ENCODE measurements around the genes CCDC14 and SLC12A8.

DNA sequence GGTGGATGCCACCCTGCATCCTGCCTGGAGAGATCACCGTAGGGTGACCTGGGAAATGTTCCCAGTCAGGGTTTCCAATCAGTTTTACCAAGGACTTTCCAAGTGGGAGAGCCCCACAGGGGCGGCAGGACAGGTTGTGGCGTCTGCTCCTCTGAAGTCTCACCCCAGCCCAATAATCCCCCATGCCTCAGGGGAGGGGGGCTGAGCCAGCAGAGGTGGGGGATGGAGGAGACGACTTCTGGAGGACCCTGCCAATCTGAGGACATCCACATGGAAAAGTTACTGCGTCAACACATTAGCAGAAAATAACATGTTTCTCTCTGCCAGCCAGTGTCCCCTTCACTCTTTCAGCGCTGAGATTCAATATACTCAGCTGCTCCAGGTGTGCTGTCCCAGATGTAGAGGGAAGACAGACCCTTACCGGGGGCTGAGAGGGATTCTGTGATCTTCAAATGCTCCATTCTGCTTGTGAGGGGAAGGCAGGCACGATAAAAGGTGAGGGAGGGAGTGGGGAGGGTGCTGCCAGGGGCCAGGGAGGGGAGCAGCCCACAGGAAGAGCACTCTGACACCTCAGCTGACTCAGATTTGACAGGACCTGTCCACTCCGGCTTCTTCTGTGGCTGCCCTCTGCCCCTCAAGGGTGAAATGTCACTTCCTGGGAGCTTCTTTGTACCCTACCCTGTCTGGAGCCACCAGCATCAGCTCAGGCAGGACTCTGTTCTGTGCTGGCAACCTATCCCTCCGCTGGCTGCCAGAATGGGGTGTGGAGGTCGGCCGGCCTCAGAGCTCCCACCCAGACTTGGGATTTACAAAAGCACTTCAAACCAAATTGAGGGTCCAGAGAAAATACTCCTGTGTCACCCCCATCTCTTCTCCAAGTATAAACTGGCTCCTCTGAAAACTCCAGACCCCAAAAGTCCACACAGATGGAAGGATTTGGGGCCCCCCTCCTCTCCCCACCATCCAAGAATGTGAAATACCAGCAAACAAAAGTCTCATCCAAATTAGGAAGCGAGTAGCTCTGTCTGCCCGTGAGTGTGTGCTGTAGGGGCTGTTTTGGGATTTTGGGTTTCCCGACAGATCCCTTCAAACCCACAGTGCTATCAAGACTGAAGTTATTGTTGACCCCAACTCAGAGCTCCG, 113.9 kb upstream of the HACD2 start:
- PRO-cap, result bidirectional peak, plus-strand start at position 1,024 of the sequence, minus-strand start at position 717 of the sequence

GRCh38 chr3:123949385-123950289, 11.4 kb downstream of the CCDC14 start:
- PRO-cap, result no peak

DNA sequence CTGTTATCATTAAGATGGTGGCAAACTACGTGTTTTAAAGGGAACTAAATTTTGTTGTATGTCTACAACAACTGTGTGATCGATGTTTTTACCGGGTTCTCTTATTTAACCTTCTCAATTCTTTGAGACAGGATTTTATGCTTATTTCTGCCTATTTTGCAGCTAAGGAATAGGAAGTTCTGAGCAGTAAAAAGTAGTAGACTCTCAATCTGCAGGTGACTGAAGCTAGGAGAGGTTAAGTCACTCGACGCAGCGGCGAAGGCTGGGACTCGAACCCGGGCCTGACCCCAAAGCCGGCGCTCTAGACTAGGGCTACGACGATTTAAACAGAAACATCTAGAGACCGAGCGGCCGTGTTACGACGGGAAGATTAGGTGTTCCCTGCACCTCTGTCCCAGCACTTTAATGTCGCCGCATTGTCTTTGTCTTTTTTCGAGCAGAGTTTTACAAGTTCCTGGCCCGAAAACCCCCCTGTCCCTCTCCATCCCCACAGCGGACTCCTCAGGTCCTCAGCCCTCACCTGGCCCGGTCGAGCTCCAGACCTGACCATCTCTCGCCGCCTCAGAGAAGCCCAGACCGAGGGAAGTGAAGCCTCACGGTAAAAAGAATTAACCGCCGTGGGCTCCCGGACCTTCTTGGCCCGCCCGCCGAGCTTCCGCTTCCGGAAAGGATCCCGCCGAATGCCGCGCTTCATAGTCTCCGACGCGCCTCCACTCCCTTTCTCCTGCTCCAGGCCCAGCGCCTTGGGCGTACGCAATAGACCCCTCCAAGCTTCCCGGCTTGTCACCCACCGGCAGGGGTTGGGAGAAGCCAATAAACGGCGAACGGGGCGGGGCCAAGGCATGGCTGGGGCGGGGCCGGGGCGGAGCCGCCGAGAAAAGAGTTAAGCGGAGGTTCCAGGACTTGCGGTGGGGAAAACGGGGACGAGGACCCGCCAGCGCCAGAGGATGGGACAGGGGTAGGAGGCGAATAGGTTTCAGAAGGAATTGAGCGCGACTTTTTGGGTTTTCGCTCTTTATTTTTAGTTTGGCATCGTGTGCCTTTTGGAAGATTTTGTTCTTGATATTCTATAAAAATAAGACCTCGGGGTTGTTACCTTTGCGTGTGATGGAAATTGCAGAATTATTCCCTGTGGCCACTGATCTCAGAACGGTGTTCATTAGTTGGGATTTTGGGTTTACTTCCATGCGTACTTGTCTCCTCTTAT, at the start of gene CCDC14:
CCDC14 (minus strand) TSS at position 606 of the 1,207 bp plus-strand sequence.
- PRO-cap, result bidirectional peak, plus-strand start at position 915 of the sequence, minus-strand start at position 755 of the sequence

- PRO-cap, result no peak
Observed at GRCh38 chr3:124034865-124035384, 1.8 kb downstream of the KALRN start.

DNA sequence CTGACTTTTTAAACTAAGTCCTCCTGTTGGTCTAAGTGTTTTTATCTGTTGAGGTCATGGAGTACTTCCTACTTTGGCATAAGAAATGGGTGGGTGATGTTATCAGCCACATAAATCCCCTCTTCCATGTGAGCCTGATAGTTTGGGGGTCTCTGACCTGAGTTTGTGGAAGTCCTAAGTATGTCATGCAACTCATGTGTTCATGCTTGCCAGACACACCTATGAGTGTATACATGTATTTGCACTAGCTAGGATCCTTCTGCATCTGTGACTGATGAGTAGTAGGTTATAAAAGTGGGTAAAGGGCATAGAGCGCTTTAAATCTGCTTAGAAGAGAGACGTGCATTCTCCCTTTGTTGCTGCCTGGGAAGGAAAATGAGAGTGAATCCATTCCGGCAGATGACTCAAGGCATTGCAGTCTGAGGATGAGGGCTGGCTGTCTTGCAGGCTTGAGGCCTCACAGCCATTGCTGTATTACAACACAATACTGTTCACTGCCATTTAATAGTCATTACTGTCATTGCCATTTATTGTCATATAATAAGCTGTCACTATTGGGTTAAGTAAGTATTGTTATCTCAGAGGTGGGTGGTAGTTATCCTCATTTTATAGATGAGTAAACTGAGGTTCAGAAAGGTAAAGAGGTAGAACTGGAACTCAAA, 120.9 kb upstream of the UMPS start:
- PRO-cap, result no peak

GRCh38 chr3:124632175-124632897, 97.9 kb upstream of the UMPS start:
- PRO-cap, result no peak

GRCh38 chr3:124690516-124690792, 39.8 kb upstream of the UMPS start:
- PRO-cap, result no peak

DNA sequence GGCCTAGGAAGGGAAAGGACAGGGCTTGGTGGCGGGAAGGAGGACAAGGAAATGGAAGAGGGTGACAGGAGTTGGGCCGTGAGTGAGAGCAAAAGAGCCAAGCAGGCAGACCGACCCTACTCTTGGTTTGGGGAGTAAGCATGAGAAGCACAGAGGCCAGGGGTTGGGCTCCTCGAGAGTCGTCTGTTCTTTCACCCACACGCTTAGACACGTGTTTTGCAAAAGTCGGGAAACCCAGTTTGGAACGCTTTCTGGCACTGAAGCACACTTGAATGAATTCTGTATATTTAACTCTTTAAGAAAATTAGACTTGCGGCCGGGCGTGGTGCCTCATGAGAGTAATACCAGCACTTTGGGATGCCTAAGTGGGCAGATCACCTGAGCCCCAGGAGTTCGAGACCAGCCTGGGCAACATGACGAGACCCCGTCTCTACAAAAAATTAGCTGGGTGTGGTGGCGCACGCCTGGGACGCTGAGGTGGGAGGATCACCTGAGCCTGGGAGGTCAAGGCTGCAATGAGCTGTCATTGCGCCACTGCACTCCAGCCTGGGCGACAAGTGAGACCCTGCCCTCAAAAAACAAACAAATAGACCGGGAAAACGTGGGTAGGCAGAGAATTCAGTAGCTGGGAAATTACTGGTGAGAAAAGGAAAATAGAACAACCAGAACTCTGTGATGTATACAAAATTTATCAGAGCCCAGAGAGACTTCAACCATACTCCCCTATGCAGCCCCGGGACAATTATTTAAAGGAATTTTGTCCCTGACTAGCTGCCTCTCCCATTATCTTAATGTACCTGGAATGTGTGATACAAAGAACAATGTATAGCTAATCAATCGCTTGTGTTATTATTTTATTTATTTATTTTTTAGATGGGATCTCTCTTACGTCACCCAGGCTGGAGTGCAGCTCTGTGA, 640 bp downstream of the UMPS start:
- PRO-cap, result no peak

GRCh38 chr3:124761164-124761917, 31.1 kb downstream of the UMPS start:
- PRO-cap, result no peak

DNA sequence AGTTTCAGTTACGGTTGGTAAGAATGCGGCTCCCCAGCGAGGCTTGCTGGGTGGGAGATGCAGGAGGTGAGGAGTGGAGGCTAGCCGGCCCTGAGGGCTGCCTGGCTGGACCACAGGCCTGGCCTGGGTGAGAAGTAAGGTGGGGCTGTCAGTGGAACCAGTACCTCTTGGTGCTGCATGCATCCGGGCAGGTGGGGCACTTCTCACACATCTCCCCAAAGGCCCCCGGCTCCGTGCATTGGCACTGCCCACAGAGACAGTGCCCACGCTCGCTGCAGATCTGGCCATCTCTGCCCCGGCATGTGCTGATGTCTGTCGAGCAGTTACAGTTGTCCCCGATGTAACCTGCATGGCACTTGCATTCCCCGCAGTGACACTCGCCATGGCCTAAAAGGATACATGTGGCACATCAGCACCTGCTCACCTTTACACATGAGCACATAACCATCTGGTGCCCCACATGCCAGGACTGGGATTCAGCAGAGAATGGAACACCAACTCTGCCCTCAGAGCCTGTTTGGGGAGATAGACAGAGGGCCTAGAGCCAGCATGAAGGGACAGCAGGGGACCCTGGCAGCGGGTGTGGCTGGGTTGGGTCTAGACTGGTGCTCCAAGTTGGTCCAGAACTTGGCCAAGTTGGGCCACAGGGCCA, 43.4 kb downstream of the UMPS start:
- PRO-cap, result no peak

DNA sequence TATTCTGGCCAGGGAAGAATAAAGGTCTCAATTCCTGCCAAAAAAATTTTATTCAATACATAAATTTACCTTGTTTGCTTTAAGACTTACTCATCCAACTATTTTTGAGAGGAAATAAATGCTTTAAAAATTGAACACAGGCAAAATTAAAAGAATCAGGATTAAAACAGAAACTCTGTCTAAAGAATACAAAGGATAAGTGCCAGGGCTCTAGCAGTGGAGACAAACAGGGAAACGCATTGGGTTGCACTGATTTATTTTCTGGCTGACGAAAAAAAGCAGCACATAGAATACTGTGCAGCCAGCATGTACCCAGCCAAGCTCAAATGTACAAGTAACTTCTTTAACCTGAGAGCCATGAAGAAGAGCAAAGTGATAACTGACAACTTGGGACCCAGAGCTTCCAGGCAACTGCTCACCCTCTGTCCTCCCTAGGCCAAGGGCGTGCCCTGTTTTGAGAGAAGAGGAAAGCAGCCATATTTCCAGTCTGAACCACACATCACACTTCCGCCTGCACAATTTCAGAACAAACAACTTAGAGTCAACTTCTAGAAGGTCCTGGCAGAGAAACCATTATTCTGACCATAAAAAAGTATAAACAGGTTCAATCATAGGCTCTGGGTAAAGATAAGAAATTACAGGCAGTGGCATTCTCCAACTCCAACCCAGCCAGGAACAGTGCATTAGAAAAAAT, 50.2 kb downstream of the ITGB5 start:
- PRO-cap, result no peak

- PRO-cap, result no peak
Observed at GRCh38 chr3:124860417-124861155, 26.6 kb downstream of the ITGB5 start.

DNA sequence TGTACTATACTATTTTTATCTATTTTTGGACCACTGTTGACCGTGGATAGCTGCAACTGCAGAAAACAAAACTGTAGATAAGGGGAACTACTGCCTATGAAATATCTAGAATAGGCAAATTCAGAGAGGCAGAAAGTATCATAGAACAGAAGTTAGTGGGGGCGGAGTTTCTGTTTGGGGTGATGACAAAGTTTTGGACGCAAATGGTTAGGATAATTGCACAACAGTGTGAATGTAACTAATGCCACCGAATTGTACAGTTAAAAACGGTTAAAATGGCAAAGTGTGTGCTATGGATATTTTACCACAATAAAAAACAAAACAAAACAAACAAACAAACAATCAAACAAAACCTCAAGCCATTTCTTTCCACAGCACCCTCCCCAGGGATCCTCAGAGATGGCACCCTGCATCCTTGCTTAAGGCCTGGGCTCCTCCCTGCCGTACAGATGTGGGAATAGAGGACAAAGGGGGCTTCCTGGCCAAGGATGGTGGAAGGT, 66.4 kb downstream of the SLC12A8 start:
- PRO-cap, result no peak

DNA sequence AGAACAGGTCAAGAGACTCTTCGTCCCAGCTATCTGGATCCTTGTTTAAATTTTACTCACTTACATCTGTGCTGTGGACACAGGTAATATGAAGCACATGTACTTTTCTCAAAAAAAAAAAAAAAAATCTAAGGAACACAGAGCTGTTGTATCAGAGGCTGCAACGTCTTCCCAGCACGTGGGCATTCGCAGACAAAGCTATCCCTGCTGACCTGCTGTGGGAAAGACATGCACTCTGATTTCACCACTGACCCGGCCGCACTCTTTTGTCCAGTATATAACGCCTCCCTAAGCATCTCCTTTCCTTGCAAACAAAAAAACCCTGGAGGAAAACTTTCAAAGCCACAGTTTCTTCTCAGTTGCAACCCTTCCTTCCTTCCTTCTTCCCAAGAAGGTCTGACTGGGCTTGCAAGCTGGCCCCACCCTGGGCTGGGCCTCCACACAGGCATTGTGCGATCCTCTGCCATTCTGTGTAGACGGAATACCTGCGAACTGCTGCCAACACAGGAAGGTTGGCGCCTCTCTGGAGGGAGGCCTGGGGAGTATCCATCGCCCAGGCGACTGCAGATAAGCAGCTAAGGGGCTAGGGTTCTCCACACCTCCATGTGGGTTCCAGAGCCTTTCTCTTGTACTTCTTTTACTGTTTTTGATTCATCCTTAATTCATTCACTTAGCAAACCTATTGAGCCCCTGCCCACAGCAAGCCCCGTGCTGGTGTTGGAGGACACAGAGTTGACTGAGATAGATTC, 50.8 kb downstream of the SLC12A8 start:
- PRO-cap, result bidirectional peak, plus-strand start at position 475 of the sequence, minus-strand start at position 374 of the sequence

- PRO-cap, result bidirectional peak, plus-strand start at chr3:125212831, minus-strand start at chr3:125212761
Observed at GRCh38 chr3:125212274-125212892, at the start of gene SLC12A8. Gene SLC12A8, minus strand, starts transcription at chr3:125212748.

DNA sequence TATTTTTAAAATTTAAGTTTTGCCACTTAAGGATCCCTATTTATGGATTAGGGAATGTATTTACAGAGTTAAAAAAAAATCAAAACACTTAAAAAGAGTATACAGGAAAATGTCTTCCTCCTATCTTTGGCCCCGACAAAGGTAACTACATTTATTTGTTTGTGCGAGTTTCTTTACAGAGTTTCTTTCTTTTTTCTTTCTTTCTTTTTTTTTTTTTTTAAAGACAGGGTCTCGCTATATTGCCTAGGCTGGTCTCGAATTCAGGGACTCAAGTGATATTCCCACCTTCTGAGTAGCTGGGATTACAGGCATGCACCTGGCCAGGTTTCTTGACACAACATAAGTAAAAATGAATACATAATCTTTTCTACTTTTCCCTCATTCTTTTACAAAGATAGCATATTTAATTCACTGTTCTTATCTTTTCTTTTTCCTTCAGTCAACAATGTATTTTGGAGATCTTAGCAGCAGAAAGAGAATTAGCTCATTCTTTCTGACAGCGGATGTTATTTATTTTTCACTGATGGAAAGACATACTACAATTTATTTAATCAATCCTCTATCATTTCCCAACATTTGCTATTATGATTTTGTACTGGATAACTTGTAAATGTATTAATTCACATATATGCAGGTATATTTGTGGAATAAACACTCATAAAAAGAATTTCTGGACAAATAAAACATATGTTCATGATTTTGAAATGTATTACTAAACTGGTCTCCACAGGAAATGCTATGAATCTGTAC, 28.7 kb upstream of the SLC12A8 start:
- PRO-cap, result no peak

DNA sequence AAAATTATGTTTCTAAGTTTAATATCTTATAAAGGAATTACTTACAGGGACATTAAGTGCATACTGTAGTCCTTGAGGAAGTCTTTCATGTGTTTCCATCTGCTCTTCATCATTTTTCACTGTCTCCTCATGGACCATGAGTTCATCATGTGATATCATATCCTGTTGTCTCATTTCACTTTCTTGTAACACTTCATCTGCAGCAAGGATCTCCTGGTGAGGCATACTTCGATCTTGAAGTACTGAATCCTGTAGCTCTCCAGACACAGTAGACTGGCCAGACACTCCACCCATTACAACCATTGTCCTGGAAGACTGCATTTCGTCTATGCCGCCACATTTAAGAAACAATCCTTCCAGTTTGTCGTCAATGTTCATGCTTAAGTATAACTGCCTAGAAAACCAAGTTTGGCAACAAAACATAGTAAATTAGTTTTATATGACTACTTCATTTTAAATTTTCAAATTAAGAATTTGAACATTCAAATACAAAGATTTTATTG, 61.8 kb downstream of the ZNF148 start:
- PRO-cap, result no peak

DNA sequence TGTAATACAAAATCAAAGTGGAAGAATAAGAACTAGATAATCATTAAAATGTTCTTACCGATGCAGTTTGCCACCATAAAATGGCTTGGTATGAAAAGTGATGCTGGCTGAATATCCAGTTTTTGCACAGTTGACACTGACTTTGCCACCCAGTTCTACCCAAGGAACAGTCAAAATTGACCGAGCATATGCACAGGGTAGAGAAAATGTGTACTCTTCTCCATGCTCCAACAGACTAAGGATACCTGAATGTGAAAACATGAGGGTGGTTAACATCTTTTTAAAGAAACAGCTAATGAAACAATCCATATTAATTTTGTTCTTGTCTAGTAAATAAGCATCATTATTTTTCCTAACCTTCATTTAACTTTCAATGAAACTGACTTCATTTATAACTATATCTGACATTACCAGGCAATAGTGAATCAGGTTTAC, 27.4 kb upstream of the SNX4 start:
- PRO-cap, result no peak

- PRO-cap, result no peak
Observed at GRCh38 chr3:125591359-125591844, 3.9 kb downstream of the OSBPL11 start.

GRCh38 chr3:125596589-125597275, 1.4 kb upstream of the OSBPL11 start:
- PRO-cap, result no peak